Subcutaneous preadipocyte (primary cell): Measurements from ENCODE around the genes PPP1CB and GALNT14.

GRCh38 chr2:28335314-28336105, 57.1 kb upstream of the FOSL2 start:
- CAGE, long polyA plus RNA: no peak

- CAGE, long polyA plus RNA: no peak
Observed at GRCh38 chr2:28359167-28360135, 33.2 kb upstream of the FOSL2 start.

DNA sequence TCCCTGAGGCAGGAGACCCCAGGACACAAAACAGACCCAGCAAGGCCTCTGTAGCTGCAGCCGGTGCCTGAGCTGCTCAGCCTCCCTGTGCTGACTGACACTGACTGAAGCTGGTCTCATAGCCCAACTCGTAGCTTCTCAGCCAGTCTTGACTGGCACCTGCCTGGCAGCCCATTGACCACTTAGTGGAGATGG, 14.1 kb upstream of the FOSL2 start:
- CAGE, long polyA plus RNA: no peak

GRCh38 chr2:28399704-28400447, 7.2 kb downstream of the FOSL2 start:
- CAGE, long polyA plus RNA: no peak

DNA sequence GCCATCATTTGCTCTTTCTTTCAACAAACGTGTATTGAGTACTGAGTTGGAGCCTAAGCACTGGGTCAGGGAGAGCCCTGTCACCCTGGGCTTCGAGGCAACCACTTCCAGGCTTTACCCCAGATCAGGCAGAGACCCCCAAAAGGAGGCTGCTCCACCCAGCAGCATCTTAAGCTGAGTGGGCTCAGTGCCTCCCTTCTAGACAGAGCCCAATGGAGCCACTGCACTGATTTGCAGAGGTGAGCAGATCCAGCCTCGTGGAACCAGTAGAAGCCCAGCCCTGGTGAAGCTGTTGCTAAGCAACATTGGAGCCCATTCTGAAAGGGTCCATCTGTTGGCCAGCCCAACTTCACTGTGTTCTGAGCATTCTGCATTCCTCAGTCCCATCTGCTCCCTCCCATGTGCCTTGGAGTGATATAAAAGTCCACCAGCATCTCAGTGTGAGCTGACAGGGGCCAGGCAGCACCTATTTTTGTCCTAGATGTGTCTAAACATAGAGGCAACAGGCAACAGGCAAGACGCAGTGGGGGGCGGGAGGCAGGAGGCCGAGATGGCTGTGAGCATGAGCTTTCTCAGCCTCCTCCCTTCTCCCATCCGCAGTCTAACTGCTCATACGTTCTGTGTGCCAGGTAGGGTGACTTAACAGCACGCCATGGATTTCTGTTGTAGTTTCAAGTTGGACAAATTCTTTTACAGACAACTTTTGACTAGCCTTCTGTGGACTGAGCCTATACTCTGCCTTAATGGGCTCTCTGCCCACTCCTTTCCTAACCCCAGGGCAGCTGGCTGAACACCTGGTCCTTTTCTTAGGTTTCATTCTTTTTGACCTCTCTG, 112.3 kb downstream of the PLB1 start:
- CAGE, long polyA plus RNA: no peak

DNA sequence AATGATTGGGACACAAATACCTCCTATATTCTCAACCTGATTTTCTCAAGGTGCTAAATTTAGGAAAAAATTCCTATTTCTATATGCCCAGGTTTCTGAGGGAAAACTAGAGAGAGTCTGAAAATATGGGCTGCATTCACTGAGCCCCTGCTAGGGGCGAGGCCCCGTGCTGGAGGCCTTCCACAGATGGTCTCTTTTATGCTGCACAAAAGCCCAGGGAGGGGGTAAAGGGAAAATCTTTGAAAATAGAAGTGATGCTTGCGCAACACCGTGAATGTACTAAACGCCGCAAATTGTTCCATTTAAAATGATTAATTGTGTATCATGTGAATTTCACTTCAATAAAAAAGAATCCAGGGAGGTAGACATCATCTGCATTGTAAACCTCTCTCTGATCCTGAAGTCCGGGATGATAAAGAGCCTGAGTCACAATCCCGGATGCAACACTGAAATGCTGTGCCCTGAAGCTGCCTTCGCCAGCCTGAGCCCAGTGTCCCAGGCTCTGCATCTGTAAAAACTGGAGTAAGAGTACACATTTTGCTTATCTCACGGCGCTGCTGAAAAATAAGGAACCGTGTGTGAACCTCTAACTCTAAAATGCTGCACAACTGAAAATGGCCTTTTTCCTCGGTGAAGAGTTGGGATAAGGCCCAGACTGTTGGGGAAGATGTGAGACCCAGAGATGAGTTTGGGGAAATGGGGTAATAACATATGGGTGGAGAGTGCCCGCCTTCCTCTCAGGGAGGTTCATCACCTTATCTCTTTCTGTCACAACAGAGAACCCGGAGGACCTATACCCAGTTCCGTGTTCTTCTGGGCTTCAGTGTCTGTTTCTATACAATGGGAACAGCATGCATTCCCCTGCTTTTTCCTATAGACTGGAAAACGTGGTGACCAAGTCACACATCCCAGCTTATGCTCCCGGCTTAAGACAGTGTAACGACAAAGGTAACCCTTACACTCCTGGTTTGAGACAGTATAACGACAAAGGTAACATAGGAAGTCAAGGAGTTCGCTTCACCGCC, 107.5 kb upstream of the PPP1CB start:
- CAGE, long polyA plus RNA: no peak

DNA sequence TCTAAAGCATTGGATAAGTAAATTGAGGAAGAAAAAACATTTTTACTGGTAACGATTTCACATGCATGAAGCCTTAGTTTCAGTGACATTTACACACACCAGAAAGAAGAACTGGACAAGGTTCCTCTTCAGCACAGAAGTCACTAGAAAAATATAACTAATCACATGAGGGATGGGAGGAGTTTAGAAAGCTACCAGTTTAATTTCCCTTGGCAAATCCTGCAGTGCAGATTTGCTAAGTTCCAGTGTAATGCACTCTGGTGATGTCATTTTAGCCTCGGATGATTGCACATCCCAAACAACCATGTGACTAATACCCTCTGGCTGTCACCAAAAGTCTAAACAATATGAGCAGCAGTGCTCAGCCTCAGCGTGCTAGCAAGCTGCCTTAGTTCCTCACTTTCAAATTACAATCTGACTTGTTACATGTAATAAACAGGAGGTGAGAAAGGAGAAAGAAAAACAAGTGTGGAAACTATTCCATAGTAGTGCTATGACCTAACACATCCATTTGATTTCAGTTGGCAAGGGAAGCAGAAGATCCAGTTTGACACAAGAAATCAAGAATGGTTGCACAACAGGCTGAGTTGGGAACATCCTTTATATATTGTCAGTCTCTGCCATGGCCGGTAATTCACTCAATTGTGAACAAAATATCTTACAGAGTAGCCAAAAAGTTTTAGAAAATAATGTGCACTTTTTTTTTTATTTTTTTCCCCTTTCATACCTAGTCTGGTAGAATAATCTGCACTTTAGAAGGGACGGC, 35.2 kb upstream of the PPP1CB start:
- CAGE, long polyA plus RNA: no peak

GRCh38 chr2:28751373-28752198, at the start of gene PPP1CB:
Gene PPP1CB, plus strand, starts transcription at chr2:28751830.
- CAGE, long polyA plus RNA: no peak

DNA sequence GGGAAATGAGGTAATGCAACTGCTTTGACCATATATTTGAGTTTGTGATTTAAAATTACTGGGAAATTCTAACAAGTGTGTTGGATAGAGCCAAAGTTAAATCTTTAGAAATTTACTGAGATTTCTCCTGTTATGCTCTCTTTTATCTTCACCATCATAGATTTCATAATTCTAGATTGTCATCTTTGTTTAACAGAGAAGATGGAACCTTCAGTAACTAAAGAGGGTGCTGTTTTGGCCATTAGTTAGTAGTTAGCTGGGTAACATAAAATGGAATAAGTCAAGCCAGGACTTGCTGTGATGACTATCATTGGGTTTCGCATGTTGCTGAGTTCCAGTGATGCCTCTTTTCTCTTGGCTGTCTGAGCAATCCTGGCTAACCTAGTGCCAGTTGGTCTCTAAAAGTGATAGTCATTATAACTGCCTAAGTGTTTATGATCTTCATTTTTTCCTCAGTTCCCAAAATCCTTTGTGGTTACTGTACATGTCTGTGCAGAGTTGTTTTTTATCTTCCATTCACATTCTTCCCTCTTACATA, 33.3 kb downstream of the WDR43 start:
- CAGE, long polyA plus RNA: no peak

DNA sequence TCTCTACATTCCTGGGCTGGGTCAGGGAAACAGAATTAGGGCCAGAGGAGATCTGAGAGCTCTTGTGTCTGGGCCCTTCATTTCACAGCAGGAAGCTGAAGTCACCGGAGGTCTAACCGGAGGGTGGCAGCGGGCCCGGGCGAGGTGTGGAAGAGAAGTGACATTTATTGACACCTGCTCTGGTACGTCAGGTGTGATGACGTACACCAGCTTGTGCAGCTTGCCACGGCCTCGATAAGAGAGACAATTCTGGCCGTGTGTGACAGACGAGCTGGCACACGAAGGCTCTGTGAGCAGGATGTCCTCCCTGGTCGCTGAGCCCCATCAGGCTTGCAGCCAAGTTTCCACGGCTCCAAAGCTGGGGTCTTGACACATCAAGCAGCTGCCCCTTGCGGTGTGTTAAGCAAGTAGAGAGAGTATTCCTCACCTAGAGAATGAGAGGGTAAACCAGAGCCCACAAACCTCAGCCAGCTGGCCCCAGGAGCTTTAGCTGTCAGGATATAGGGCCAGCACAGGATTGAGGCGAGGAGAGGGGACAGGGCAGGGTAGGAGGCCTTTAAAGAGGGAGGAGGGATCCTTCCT, 30.5 kb downstream of the TOGARAM2 start:
- CAGE, long polyA plus RNA: no peak

DNA sequence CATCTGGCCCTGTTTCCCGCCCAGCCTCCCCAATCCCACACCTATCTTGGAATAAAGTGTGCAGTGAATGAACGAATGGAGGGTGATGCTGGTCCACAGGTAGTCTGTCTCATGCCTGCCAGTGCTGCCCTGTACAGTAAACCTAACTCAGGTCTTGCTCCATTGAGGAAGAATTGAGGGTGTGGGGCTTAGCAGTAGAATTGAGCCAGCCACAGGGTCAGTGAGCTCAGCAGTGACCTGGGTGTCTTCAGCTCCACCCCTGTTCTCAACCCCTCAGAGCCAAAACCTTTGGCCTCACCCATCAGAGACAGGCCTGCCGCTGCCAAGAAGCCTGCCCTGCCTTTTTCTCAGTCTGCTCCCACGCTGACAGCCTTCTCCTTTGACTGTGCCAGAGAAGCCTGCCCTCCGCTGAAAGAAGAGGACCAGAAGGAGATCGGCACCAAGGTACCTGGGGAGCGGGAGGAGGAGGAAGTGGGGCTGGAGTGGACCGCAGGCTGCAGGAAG, 33.1 kb downstream of the TOGARAM2 start:
- CAGE, long polyA plus RNA: no peak

DNA sequence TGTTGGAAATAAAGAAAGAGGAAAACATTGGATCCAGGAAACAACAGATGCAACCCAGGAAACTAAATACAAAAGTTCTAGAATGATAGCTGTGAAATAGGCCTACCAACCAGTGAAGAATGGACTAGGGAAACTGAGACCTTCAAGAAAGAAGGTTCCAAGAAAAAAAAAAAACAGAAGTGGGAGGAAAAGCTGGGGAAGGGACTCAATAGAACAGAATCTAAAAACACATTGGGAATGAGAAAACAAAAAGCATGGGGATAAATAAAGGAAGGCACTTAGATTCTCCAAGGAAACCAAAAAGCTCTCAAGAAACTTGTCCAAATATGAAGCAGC, 32.8 kb upstream of the ALK start:
- CAGE, long polyA plus RNA: no peak

DNA sequence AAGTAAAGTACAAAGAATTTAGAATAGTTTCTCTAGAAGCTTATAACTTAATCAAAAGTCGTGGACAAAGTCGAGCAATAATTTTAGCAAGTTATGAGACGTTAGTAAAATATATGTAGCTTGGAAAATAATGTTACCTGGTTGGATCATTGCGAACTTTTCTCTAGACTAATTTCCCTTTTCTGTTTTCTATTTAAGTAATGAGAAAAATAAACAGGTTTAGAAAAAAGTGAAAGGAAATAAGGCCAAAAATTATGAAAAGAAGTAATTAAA, 1.7 kb downstream of the YPEL5 start:
- CAGE, long polyA plus RNA: no peak

DNA sequence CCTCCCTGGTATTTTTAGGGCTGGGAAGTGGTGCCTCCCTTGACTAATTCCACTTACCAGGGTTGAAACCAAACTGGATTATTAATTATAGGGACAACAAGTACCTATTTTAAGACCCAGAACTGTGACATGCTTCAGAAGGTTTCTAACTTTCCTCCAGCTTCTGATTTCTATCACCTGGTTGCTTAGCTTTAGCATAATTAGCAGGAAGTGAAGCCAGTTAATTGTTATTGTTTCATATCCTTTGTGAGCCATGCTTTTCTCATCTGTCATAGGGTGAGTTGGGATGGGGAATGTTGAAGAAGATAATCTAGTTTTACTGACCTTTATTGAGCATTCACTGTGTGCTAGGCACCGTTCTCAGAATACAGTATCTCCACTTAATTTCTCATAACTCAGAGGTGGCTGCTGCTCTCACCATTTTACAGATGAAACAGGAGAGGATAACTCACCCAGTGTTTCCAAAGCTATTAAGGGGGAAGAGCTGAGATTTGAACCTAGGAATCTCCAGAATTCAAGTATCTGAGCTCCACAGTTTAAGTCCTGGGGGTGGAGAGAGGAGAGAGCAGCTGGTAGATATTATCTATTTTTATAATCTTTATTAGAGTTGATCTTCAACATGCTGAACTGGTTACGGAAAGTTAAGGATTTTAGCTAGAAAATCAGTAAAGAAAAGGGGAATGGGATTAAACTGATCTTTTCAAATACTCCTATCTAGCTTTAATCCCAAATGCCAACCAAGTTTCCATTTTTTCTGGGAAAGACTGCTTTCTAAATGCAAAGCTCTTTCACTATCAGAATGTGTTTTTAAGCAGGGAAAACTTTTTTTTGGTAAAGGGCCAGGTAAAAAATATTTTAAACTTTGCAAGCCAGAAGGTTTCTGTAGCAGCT, 3.4 kb downstream of the YPEL5 start:
- CAGE, long polyA plus RNA: no peak

- CAGE, long polyA plus RNA: no peak
Observed at GRCh38 chr2:30154246-30154488, 7.4 kb downstream of the YPEL5 start.

DNA sequence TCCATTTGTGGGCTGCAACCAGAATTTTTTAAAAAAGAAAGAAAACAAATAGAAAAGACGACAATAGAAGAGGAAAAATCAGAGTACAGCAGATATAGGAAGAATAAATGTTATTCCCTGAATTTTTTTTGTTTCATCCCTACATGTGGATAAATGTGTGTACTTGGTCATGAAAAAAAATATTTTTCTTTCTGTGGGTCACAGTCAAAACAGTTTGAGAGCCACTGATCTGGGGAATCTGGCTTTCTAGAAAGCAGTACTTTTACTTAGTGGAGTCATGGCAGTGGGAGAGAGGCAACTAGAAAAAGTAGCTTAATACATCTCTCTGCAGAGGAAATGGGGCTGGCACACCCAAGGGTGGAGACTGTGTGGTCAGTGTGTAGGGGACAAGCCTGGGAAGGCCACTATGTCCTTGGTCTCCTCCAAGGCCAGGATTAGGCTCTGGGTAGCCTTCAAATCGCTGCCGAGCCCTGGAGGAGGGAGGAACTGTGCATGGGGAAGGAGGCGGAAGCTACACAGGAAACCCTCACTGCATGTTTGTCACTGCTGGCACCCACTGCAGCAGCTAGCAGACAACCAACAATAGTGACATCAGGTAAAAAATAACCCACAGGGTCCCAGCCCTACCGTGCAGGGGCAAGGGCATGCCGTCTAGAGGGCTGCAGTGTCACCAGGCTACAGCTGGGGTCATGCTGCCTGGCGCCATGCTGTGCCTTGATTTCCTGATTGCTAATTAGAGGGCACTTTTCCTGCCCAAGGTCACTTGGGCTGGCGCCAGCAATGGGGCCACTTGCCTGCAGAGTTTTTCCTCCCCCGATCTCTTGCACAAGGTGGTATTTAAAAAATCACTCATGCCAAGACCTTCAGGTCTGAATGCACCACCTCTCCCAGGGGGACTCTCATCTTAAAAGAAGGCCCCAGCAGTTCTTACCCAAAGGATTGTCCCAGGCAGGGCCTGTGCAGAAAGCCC, 34.8 kb downstream of the LBH start:
- CAGE, long polyA plus RNA: no peak

DNA sequence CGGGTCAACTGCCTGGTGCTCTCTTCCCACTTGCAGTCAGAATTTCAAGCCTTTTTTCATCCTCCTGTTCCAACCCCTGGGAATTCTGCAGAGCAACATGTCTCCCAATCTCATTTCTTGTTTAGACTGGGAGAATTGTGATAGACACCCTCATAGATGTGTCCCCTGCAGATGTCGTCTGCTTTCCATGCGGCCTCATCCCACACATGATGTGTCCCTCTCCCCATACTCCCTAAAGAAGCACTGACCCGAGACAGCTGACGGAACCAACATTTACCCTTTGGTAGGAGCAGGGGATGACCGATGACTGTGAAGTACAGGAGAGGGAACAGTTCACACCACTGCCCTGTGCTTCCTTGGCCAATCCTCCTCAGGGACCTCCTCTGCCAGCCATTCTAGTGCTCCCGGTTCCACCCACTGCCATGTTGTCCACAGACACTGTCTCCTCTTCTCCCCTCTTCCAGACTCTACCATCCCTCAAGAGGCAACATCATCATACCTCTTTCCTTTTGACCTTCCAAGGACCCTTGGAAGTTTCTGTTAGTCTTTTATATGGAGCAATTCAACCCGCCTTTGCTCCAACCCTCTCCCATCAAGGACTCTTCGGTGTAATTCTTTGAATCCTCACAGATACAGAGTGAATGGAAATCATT, 98.9 kb upstream of the LCLAT1 start:
- CAGE, long polyA plus RNA: no peak

- CAGE, long polyA plus RNA: no peak
Observed at GRCh38 chr2:31137818-31139200, at the start of gene GALNT14. Gene GALNT14, minus strand, starts transcription at chr2:31138440.

GRCh38 chr2:31218824-31219552, 1.7 kb upstream of the CAPN14 start:
- CAGE, long polyA plus RNA: no peak

DNA sequence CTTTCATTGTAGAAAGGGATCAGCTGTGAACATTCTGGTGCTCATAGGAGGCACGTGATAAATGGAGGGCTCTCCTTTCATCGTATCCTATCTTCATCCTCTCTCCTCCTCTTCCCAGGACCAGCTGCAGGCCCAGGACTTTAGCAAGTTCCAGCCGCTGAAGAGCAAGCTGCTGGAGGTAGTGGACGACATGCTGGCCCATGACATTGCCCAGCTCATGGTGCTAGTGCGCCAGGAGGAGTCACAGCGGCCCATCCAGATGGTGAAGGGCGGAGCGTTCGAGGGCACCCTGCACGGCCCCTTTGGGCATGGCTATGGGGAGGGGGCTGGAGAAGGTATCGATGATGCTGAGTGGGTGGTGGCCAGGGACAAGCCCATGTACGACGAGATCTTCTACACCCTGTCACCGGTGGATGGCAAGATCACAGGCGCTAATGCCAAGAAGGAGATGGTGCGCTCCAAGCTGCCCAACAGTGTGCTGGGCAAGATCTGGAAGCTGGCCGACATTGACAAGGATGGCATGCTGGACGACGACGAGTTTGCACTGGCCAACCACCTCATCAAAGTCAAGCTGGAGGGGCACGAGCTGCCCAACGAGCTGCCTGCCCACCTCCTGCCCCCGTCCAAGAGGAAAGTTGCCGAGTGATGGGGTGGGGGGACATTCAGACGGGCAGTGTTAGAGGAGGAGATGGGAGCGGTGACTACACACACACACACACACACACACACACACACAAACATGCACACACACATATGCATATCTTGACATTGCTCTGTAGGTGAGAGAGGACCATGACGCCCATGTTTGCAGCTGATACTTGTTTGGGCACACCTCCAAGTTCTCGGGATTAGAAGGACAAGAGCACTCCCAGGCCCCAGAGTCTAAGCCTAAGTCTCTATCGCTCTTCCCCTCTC, 32.4 kb downstream of the EHD3 start:
- CAGE, long polyA plus RNA: no peak